ENCODE measurements around a stretch of chr10.

GRCh38 chr10:128054275-128054851, 71.9 kb downstream of the MKI67 start:
- PRO-cap, 7 experiments: no peak in any of the 7 experiments

- PRO-cap, 7 experiments: no peak in any of the 7 experiments
Observed at GRCh38 chr10:128067573-128068673, 58.3 kb downstream of the MKI67 start.

- PRO-cap, 7 experiments: no peak in any of the 7 experiments
Observed at GRCh38 chr10:128070736-128071067, 55.5 kb downstream of the MKI67 start.

GRCh38 chr10:128072978-128073647, 53.1 kb downstream of the MKI67 start:
- PRO-cap, 7 experiments: no peak in any of the 7 experiments

- PRO-cap, 7 experiments: peak in 1 of 7 experiments; most common minus-strand start chr10:128095607 (in 1)
Observed at GRCh38 chr10:128095421-128096301, 30.6 kb downstream of the MKI67 start.

- PRO-cap, 7 experiments: no peak in any of the 7 experiments
Observed at GRCh38 chr10:128108186-128108804, 17.9 kb downstream of the MKI67 start.

DNA sequence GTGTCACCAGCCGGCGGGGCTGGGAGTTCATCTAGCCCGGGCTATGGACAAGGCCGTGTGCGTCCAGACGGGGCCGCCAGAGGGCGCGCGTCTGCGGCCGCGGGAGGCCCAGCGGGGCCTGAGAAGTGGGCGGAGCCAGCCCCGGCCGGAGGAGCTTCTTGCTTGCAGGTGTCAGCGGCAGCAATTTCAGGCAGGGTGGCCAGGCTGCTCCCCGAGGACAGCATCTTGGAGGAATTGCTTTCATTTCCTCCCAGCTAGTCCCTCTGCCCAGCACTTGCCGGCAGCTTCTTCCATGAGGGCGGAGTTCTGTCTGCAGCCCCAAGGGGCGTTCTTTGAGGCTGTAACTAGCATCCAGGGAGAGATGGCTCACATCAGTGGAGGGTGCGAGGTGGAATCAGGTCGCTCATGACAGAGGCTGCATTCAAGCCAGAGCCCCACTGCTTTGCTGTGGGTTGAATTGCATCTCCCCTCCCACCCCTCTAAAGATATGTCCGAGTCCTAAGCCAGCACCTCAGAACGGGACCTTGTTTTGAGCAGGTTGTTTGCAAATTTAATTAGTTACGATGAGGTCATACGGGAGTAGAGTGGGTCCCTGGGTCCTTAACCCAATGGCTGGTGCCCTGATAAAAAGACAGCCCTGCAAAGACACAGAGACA, 85.9 kb upstream of the MKI67 start:
- PRO-cap, 7 experiments: peak in 1 of 7 experiments; most common plus-strand start position 371 of the sequence (in 1)

GRCh38 chr10:128540002-128540658, 413.9 kb upstream of the MKI67 start:
- PRO-cap, 7 experiments: no peak in any of the 7 experiments

DNA sequence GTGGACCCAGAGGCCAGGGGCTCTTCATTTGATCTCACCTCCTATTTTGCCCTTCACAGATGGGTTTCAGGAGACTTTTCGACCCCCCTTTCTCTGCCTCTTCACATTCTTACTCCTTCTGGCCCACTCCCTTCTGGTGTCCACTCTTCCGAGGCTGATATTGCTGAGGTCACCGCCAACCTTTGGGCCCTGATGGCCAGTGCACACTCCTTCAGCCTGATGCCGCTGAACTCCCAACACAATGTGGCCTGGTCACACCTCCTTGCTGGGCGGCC, 583.1 kb upstream of the MGMT start:
- PRO-cap, 7 experiments: no peak in any of the 7 experiments

DNA sequence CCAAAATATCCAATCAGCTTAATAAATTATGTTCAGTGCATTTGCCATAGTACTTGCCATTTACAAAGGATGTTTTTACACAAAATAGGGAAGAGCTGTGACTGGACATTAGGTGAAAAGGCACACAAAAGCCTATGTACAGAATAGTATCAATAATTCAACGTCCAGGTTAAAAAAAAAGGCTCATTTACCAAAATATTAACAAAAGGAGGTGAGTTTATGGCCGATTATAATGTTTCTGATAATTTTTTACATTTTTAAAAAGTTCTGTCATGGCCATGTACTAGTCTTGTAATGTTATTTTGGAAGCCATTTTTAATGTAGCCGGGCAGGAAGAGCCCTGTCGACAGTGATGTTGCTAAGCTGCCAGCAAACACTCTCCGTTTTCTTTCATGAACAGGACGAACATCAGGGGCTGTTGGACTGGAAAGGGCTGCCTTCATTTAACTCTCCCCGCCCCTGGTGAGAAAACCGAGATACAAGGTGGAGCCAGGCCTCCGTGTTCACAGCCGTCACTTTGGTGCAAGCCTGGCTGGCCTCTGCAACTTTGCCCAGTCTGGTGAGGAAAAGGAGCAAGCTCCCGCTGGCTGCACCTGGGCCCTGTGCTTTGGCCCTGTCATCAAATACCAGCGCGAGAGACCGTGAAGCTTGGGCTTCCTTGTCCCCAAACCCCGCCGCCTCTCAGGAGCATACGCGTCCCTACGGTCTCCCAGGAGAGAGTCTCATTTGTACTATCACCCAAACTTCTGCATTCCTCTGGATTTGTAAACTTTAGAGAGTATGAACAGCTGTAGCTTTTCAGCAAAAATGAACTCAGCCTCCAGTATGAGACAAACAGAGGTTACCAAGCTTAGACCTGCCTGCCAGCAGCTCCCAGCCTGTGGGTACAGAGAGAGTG, 445.5 kb upstream of the MGMT start:
- PRO-cap, 7 experiments: no peak in any of the 7 experiments

- PRO-cap, 7 experiments: no peak in any of the 7 experiments
Observed at GRCh38 chr10:129023132-129023606, 443.9 kb upstream of the MGMT start.

DNA sequence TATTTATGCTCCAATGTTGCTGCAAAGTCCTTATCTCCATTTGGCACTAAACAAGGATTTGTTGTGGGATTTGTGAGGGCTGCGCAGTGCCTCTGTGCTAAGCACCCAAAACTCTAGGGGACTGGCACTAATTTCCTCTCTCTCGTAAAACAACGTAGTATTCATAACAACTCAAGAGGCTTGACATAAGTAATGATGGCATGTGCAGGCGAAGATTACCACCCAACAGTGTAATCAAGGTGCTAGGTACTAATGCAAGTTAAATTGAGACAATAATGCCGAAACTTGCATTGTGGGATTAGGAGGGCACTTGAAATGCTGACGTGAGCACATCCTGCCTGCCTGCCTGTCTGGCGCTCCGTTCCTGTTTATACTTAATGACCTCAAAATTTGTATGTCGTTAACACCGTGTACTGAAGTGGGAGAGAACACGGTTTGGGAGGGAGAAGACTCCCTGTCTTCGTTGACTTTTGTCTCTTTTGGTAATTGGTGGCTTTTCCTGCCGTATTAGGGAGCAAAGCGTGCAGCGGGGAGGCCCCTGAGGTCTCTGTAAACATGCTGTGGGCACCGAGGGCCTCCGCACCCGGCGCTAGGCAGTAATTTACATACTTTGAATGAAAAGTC, 139.0 kb downstream of the MGMT start:
- PRO-cap, 7 experiments: no peak in any of the 7 experiments

DNA sequence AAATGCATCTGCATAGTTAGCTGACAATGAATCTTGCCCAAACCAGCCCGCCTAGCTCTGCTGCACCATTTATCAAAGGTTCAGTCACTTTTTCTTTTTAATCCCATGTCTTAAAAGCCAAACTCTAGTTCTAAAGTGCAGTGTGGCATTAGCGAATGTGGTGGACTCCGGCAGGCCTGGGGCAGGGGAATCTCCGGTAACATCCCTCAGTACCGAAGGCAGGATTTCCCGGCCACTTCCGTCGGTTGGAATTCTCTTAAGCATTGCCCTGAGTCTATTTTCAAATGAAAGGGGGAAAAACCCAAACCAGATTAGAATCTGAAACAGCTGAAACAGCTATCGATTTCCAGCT, 1.0 kb downstream of the TCERG1L start:
- PRO-cap, 7 experiments: no peak in any of the 7 experiments

- PRO-cap, 7 experiments: no peak in any of the 7 experiments
Observed at GRCh38 chr10:131385351-131385772, 73.8 kb upstream of the TCERG1L start.

DNA sequence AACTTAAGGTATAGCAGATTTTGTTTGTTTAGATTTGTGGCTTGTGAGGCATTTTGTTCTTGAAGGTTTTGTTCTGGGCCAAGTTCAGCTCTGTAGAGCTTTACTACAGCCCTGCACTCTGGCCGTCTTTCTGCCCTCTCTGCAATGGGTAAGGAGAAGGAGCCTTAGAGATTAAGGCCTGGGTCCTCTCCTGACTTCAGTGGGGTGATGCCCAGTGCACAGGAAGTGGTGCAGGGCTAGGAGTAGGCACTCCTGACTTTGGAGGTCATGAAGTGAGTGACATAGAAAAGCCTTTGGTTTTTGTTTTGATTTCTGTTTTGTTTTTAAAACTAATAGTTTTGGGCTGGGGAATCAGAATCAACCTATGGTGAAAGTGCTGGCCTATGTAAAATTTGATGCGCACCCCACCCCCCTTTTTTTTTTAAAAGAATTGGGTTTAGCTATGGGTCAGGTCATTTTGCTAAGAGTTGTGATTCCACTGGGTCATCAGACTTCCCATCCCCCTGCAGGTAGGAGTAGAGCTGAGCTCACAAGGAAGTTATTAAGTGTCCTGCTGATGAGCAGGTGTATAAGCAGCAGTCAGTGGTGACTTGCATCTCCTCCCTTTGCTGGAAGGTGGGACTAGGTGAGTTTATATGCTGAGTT, 3.9 kb downstream of the PPP2R2D start:
- PRO-cap, 7 experiments: peak in 4 of 7 experiments; most common plus-strand start position 326 of the sequence (in 1); most common minus-strand start position 146 of the sequence (in 2)

DNA sequence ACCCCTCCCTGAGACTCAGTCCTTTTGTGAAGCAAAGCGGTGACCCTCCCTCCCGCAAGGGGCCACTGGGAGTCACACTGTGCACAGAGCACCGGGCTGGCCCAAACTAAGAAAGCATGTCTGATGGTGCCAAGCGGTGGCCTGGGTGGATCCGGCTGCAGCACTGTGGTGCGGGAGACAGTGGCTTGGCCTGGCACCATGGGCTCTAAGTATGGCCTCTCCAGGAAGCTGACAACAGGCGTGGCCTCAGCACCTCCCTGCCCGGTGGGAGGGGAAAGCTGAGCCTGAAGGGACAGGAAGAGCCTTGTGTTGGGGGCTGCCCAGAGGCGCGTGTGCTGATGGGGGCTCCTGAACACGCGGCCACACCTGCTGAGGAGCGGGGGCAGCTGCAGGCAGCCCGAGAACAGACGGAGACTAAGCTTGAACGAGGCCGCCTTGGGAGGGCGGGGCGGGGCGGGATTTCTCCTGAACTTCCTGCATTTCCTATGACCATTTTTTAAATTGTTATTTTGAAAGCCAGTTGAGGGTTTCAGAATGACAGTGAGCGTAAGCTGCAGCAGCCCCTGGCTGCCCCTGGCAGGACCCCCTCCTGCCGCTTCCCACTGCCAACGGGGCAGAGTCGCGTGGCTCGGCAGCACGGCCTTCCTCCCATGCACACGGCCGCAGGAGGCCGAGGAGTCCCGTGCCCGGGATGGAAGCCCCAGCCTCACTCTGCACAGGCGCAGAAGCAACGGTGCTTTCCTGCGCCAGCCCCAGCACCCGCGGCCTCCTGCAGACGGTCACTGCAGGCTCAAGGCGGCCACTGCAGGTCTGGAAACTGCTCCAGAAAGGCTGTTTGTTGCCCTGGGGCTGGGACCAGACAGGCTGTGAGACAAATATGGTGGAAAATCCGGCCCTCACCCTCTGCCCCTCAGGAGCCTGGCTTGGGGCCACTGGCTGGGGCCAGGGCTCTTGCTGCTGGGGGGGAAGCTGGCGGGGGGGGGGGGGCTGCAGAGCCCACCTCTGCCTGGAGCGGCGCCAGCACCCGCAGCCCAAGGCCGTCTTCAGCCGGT, 43.3 kb downstream of the DPYSL4 start:
- PRO-cap, 7 experiments: peak in 6 of 7 experiments; most common plus-strand start position 287 of the sequence (in 4); most common minus-strand start position 213 of the sequence (in 5)

DNA sequence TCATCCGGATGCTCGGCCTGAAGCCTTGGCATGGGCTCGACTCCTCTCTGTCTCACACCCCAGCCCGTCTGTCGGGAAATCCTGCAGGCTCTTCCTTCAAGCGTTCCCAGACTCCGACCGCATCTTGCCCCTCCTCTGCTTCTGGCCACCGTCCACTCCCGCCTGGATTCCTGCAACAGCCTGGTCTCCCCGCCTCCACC, 35.3 kb downstream of the STK32C start:
- PRO-cap, 7 experiments: no peak in any of the 7 experiments

GRCh38 chr10:132400549-132400965, 3.6 kb downstream of the PWWP2B start:
- PRO-cap, 7 experiments: no peak in any of the 7 experiments

GRCh38 chr10:132410322-132410685, 13.3 kb downstream of the PWWP2B start:
- PRO-cap, 7 experiments: no peak in any of the 7 experiments

- PRO-cap, 7 experiments: no peak in any of the 7 experiments
Observed at GRCh38 chr10:132411063-132412163, 14.4 kb downstream of the PWWP2B start.

All from T-cell (primary cell).